Peripheral blood mononuclear cell (primary cell): ENCODE results near the genes HDAC1 and ZBTB8A.

DNA sequence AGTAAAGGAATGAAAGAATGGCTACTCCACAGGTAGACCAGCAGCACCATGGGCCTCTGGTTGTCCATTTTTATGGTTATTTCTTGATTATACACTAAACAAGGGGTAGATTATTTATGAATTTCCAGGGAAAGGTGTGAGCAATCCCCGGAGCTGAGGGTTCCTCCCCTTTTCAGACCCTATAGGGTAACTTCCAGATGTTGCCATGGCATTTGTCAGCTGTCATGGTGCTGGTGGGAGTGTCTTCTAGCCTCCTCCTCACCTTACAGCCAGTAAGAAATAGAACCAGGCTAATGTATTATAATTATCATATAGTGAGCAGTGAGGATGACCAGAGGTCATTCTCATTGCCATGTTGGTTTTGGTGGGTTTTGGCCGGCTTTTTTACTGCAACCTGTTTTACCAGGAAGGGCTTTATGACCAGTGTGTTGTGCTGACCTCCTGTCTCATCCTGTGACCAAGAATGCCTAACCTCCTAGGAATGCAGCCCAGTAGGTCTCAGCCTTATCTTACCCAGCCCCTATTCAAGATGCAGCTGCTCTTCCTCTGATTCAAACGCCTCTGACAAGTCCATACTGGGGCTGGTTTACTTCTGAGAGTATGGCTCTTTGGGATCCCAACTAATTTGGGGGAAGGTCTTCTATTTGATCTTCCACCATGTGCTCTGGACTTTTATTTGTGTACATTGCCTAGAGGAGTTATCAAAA lies 13.5 kb upstream of the TINAGL1 start:
- PRO-cap, 8 experiments = no peak in any of the 8 experiments

GRCh38 chr1:31617949-31618644 lies 608 bp downstream of the HCRTR1 start:
- PRO-cap, 8 experiments = peak in 1 of 8 experiments; most common minus-strand start chr1:31618540 (in 1)

- PRO-cap, 8 experiments = no peak in any of the 8 experiments
These were observed 9.0 kb downstream of the HCRTR1 start for GRCh38 chr1:31626188-31627094.

DNA sequence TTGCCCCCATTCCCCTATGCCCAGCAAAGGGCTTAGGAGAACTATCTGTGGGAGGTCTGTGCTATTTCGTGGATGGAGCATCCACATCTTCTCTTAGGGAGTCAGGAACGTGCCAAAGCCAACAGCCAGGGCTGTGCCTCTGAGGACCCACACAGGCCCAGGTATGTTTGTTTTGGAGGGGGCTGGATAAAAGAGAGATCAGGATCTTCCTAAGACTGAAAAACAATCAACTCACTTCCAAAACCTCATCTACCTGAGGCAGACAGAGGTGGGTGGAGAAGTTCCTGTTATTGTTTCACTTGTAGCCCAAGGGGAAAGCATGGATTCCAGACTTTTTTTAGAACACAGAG lies 3.8 kb upstream of the PEF1 start:
- PRO-cap, 8 experiments = no peak in any of the 8 experiments

DNA sequence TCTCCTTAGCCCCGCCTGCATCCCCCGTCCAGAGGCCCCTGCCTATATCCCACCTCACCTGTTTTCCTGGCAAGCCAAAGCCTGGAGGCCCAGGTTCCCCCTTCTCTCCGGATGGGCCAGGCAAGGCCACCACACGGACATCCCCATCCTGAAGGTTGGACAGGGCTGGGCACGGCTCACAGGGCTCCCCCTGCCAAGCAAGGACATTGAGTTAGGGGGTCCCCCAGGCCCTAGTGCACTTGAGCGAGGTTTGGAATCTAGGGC lies 18.3 kb downstream of the COL16A1 start:
- PRO-cap, 8 experiments = no peak in any of the 8 experiments

GRCh38 chr1:31696762-31697197 lies 7.0 kb downstream of the COL16A1 start:
- PRO-cap, 8 experiments = no peak in any of the 8 experiments

DNA sequence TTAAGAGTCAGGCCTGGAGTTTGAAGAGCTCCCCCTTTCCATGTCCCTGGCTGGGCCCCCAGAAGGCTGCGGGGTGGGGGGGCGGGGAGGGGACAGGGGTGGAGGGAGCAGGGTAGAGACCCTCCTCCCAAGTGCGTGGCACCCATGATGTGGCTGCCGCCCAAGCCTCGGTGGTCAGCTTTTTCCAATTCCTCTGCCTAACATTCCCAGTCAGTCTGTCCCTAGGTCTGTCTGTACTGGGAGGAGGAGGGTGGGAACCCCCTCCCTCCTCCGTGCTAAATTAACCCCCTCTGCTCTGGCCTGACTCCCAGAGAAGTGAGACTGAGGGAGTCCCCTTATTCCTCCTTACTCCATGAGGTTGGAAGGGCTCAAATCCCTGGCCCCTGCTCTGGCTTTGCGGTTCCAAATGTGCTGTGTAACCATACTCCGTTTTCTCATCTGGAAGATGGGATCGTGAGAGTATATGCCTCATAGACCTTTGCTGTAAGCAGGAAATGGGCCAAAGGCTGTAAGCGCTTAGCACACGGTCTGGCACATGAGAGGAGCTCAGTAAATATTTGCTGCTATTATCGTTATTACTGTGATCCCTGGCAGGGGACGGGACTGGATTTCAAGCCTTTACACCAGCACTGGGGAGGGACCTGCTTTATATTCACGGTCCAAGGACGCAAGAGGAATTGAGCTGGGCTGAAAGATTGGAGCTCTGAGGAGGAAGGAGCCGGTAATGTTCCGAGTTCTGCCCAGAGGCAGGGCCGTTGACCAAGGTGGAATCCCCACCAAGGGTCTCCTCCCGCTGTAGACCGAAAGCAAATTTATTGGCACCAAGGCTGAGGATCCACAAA lies 712 bp upstream of the COL16A1 start:
- PRO-cap, 8 experiments = no peak in any of the 8 experiments

GRCh38 chr1:31830653-31831106 lies 14.9 kb upstream of the SPOCD1 start:
- PRO-cap, 8 experiments = no peak in any of the 8 experiments

- PRO-cap, 8 experiments = no peak in any of the 8 experiments
These were observed 32.9 kb upstream of the SPOCD1 start for GRCh38 chr1:31848674-31849177.

DNA sequence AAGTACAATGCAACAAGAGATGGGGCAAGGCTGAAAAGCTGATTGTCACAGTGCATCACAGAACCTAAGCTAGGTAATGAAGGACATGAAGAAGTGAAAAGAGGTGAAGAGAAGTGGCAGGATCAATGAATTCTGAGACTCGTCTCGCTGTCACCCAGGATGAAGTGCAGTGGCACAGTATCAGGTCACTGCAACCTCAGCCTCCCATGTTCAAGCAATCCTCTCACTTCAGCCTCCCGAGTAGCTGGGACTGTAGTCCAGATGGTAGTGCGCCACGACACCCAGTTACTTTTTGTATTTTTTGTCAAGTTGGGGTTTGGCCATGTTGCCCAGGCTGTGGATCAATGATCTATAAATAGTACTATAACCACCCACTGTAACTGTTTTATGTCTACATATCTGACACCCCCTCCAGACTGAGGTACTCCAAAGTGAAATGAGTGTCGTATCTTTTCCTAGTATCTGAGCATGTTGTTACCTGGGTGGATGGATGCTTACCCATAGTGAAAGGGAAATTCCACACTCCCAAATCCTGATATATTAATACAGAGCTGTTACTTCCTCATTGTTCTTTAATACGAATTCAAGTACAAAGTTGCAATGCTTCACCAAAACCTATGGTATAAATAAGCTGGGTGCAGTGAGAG lies 33.0 kb downstream of the PTP4A2 start:
- PRO-cap, 8 experiments = peak in 6 of 8 experiments; most common minus-strand start position 289 of the sequence (in 3)

DNA sequence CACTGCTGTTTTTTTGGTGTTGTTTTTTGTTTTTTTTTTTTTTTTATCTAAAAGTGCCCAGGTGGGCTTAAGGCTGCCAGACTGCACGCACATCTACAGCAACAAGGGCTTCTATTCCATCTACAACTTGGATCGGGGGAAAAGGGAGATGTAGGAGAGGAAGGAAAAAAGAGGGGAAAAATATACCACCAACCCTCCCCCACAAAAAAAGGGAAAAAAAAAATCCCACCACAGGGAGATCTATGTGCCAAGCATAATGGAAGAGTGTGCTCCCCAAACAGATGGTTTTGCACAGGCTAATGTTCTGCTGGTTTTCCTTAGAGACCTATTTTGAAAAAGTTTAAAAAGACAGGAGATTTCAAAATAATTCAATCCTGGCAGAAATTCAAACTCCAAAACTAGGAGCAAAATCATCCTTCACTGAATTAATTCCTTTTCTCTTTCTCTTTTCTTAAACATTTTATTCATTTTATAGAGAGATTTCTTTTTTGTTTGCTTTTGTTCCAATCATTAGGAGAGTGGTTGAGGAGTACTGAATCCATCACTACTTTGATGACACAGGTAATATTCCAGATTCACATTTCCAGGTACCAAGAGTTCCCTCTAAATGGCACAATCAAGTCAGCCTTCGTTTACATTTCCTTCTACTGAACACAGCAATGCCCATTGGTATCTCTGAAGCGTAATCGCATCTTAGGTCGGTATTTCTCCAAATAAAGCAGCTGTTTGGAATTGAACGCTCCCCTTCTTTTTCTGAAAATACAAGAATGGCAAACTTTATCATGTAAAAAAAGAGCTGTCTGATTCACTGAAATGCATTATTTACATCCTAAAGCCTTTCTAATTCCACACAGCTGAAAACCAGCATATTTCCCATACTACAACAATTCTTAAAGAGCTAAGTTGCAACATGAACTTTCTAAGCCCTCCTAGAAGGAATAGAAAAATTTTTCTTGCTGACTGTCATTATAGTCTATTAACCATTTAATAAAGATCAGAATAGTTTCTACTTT lies 29.7 kb downstream of the PTP4A2 start:
- PRO-cap, 8 experiments = no peak in any of the 8 experiments

DNA sequence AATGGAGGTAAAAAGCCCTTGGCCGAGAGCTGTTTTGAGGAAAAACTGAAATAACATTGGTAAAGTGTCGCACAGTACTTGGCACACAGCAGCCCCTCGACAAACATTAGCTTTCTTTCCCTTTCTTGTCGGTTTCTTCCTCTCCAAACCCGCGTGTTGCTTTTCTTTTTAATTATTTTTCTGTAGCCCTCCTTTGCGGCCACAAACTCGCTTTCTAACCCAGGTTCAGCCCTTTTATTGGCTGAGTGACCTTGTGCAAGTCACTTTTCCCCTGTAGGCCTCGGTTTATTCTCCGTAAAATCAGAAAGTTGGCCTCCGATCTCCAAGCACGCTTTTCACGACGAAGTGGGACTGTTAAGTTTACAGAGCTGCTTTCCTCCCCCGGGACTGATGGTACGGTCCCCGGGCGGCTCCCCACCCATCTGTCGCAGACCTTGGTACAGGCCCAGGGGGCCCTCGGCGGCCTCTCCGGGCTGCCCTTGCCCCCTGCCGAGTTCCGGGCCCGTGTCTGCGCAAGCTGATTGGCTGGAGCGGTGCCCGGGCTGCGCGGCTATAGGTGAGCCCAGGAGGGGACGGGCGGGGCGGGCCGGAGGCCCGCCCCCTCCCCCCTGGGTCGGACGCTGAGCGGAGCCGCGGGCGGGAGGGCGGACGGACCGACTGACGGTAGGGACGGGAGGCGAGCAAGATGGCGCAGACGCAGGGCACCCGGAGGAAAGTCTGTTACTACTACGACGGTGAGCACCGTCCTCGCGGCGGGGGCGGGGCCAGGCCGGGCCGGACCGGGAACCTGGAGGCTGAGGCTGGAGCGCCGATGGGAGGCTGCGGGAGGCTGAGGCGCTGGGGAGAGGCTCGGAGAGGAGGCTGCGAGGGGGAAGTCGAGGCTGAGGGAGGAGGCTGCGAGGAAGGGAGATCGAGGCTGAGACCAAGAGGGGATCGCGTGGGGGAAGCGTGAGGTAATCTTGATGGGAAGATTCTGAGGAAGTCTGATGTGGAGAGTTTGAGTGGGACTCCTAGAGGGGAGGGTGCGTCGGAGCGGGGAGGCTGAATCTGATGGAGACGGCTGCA lies at the start of gene HDAC1:
HDAC1 (plus strand) TSS at position 599 of the 1,065 bp plus-strand sequence.
- PRO-cap, 8 experiments = peak in 8 of 8 experiments; most common plus-strand start position 656 of the sequence (in 8); most common minus-strand start position 719 of the sequence (in 8)

- PRO-cap, 8 experiments = no peak in any of the 8 experiments
These were observed 2.7 kb downstream of the MARCKSL1 start for GRCh38 chr1:32333460-32333696.

DNA sequence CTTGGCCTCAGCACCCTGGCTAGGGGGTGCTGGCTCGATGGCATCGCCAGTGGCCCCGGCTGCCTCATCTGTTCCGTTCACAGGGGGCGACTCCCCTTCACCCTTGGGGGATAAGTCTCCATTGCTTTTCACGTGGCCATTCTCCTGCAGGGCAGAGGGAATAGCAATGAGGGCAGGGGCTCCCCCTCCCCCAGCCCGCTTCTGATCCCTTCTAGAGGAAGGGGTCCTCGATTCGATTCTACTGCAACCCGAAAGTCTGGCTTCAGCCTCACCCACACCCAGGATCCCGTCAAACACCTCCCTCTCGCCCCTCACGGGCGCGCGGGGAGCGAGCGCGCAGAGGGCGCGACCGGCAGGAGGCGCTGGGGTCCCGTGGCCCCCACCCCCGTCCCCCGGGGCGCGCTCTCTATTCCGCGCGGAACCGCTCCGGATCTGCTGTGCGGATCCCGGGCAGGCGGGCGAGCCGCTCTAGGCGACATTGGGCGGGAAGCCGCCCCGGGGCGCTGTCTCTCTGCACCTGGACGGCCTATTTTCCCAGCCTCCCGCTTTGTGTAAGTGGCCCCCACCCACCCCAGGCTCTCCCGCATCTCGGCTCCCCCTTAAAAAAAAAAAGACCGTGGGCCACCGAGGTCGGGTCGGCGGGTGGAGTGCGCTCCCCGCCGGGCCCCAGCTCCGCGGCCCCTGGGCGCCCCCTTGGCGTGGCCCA lies 926 bp downstream of the MARCKSL1 start:
- PRO-cap, 8 experiments = peak in 8 of 8 experiments; most common plus-strand start position 628 of the sequence (in 8); most common minus-strand start position 288 of the sequence (in 4)

DNA sequence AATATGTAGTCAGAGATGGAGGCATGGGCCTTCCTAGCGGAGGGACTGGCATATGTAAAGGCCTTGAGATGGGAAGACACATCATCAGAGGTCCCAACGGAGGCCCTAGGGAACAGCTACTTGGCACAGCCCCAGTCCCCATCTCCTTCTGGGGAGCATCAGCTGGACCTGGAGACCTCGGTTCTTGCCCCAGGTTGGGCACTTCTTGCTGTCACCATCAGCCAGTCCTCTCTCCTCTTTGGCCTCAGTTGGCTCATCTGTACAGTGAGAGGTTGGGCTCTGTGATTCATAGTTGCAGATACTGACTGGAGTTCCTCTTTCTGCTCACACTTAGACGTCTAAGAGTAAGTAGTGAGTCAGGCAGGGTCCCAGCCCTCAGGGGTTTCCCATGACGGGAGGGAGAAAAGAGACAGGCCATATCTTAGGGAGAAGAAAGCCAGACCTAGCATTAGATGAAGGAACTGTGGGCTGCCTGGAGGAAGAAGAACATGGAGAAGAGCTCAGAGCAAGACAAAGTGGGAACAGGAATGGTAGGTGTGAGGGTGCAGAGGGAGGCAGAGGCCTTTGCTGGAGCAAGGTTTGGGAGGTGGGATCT lies 3.5 kb upstream of the MARCKSL1 start:
- PRO-cap, 8 experiments = peak in 7 of 8 experiments; most common plus-strand start position 451 of the sequence (in 6); most common minus-strand start position 240 of the sequence (in 6)

DNA sequence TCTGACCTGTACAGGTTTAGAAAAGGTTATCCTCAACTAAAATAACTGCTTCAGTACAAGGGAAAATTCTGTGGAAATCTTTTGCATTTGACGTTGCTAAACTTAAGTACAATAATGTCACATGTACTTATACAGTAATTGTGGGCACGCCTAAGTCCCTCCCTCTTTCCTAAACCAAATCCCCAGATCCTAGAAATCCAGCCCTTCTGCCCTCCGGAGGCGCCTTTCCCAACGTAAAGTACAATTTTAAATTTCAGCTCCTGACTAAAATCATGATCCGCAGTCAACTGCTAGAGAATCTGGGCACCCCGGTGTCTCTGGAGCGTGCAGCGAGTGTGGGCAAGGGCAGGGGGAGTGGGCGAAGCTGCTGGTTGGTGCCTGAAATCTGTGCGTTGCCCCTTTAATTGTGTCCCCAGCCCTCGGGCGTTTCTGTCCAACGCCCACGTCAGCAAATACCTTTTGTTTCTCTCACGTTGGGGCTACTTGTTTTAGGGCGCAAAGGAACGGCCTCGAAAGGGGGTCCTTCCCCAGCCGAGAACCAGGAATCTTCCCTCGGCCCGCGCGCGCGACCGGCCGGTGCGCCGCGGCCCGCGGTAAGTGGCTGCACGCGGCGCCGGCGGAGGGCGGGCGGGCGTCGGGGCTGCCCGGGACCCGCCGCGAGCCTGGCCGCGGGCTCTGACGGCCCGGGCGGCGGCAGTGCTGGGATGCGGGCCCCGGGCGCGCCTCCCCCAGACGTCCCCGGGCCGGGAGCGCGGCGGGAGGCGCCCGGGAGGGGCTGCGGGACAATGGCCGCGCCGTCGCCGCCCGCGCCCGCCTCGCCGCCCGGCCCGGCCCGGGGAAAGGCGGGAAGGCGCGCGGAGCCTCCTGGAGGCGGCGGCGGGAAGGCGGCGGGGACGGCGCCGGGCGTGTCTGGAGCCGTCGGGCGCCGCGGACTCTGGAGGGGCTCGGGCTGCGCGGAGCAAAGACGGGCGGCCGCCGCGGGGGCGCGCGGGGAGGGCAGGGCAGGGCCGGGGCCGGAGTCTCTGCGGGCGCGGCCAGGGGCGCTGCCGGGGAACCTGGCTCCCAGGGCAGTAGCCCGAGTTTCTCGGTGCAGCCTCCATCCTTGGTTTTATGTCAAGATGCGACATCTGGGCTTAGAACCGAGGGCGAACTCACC lies at the start of gene ZBTB8A:
ZBTB8A (plus strand) TSS at position 448 of the 1,156 bp plus-strand sequence.
- PRO-cap, 8 experiments = peak in 3 of 8 experiments; most common plus-strand start position 731 of the sequence (in 3)

GRCh38 chr1:32627628-32627981 lies 22.7 kb downstream of the ZBTB8OS start:
- PRO-cap, 8 experiments = no peak in any of the 8 experiments

DNA sequence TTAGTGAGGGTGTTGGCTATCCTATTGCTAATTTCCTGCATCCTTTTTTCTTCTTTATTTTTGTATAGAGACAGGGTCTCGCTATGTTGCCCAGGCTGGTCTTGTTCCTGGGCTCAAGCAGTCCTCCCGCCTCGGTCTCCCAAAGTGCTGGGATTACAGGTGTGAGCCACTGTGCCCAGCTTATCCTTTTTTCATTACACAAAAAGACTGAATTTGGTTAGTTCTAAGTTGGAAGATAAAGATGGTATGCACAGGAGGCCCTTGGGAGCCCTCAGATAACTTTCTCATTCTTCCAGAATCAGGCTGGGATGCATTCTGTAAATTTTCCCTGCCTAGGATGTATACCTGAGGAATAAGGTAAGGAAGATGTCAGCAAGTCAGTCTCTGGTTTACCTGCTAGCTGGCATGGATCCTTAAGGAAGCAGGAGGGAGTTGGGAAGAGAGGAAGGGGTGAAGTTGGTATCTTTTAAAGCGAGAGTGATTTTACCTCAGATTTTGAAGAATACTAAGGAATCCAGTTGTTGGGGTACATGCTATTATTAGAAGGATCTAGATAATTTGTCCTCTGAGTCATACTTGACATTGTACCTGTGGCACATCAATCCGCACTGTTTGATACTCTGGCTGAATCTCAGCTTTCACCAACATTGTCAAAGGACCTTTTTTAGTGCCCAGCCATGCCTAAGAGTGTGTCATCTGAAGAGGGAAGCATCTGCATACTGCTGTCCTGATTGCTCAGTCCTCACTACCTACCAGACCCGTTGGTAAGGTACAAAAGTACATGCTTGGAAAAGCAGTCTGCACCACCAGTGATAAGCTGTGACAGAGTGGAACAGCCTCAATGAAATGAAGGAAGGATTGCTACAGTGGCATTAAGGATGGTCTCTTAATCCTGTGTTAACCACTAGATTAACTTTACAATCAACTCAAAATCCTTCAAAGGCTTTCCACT lies 17.3 kb downstream of the SYNC start:
- PRO-cap, 8 experiments = no peak in any of the 8 experiments

GRCh38 chr1:32694823-32695505 lies 7.6 kb downstream of the SYNC start:
- PRO-cap, 8 experiments = no peak in any of the 8 experiments

DNA sequence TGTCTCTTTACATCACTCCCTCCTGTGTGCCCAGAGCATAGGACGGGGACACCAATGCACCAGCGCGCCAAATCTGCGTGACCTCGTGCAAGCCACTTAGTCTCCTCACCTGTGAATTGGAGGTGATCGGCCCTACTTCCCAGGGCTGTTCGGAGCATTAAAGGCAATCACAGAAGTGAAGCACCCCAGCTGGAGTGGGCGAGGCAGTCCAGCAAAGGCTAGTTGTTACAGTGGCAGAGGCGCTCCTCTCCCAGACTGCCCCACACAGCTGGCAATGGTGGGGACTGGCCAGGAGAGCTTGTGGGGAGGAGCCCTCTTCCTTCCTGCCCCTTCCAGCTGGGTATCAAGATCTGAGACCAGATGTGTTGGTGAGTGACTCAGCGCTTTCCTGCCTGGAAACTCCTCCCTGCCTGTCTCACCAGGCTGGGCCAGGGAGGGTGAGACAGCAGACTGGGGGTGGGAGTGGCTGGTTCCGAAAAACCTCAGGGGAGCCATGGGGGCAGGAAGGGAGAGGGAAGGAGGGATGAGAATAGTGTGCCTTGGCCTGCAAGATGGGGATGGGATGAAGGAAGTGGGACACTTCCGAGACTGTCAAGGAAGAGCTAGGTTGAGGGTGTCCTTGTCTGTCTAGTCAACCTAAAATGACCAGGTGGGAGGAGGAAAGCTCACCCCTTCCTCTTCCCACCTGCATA lies 16.5 kb upstream of the KIAA1522 start:
- PRO-cap, 8 experiments = no peak in any of the 8 experiments